Duodenum (tissue), 1 donor: ENCODE measurements around a stretch of chr11.

GRCh38 chr11:33334621-33335574 lies 41.0 kb upstream of the KIAA1549L start:
- PRO-cap = no peak

DNA sequence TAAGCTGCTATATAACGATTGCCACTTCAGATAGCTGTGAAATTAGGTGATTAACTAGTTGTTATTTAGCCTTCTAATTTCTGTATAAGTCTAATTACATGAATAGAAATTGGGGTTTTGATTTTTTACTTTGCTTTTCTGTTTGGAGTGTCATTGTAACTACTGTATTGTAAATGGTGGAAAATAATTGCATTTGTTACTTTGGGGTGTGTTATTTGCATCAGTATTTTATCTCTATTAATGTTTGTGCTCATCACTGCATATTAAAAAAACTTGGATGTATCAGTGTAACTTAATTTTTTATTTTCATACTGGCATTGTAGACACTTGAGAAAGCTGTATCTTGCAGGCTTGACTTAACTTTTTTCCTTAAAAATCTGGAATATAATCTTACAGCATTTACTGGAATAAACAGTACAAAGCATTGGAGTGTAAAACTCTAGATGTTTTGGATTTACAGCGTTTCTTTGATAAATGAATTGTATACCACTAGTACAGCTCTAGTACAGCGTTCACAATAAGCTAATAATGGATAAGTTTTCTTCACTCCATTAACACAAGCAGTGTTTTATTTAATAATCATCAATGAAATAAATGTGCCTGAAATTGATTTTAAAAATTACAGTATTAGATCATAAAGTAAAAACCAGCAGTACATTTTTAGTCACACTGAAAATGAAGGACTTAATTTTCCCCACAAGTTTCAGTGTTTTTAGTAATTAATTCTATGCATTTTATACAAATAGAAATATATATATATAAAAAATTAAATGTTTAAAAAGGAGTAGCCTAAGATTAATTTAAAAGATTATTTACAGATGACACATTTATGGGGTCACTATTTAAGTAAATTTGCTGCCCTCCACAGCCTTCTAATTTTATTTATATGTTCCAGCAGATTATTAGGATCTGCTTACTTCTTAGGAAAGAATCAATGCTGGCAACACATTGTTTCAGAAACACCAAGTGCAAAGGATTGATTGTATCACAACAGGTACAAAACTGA lies 20.5 kb upstream of the KIAA1549L start:
- PRO-cap = no peak

DNA sequence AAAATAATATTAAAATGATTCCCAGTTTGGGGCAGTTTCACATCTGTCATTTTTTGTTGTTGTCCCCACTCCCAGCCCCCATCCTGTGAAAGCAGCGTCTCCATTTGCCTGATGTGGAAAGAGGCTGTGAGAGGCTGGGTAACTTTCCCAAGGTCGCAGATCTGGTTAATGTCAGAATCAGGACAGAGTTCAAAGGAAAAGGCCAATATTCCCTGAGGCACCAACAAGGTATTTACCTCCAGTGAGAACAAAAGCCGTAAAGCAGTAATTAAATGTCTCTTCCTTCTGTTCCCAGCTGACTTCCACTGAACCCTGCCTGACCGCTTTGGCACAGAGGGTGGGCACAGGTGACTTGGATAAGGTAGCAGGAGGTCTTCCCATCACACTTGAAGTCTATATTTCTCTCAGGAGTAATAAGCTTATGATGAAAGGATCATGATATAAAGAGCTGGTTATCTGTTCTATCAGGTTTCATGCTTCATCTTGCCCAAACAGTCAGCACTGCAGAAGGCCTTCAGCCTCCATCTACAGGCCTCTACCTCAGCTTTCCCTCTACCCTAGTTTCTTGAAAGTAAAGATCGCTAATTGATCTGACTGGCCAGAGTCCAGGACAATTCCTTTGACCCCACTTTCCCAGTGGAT lies 9.5 kb downstream of the C11orf91 start:
- PRO-cap = no peak

DNA sequence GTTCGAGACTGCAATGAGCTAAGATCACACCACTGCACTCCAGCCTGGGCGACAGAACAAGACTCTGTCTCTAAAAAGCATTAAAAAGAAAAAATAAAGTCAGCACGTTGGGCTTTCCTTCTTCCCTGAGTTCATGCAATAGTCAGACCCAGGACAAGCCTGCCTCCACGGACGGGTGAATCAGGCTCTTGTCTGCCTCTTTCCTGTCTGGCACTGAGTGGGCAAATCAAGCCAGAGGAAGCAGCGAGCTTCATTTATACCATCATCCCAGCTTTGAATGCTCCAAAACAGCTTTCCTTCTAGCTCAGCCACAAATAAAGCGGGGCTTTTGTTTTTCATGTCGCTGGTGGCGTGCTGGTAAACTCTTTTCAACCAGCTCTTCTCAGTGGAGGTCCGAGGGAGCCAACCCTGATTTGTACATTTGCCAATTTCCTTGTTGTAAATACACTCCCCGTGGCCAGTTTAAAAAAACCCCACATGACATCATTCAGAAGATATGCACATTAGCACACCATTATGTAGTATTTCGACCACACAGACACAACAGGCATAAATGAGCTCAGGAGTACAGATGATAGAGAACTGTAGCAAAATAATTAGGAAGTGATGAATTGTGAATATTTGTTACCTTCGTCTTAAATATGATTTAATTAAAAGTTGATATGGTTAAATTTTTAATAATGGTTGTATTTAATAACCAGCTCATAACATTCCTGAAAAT lies 8.6 kb downstream of the C11orf91 start:
- PRO-cap = unidirectional peak, minus-strand start at position 370 of the sequence

GRCh38 chr11:33705160-33705674 lies 4.6 kb upstream of the C11orf91 start:
- PRO-cap = no peak

DNA sequence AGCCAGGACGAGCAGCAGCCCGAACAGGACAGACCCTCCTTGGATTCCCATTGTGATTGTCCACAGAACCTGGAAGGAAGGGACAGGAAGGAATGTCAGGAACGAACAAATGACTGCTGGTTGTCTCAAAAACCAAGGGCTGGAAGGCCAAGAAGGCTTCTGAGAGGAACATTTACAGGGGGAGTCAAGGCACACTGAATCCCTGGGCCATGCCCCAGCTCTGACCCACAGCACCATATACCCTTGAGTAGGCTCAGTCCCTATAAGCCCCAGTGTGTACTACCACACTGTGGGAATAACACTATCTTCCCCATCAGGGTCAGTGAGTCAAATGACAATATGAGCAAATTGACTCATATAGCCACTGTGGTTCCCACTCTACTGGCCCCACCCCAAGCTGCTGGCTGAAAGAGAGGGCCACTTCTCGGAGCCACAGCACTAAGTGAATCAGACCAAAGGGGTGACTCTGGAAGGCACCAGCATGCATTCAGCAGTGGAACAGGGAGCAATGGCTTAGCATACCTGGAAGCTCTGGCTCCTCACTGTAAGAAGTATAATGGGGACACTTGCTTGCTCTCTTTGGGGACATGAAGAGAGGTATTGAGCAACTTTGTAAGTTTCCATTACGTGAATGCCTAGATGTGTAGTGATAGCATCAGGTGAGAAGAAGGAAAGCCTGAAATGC lies 13.7 kb downstream of the CD59 start:
- PRO-cap = no peak

- PRO-cap = no peak
These were observed 17.4 kb downstream of the FBXO3 start for GRCh38 chr11:33756944-33757276.

GRCh38 chr11:33770159-33770686 lies 4.1 kb downstream of the FBXO3 start:
- PRO-cap = no peak

GRCh38 chr11:33899318-33899706 lies 7.4 kb upstream of the LMO2 start:
- PRO-cap = unidirectional peak, plus-strand start at chr11:33899645

DNA sequence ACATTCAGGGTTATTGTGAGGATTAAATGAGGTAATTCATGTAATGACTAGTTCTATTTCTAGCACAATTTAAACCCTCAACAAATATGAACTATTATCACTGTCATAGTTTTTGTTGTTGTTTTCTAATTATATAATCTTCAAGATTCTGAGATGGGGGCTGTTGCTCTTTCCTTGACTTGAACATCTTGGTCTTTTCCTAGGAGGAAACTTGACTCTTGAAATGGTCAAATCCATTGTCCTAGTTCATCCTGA lies 9.4 kb downstream of the EHF start:
- PRO-cap = no peak

DNA sequence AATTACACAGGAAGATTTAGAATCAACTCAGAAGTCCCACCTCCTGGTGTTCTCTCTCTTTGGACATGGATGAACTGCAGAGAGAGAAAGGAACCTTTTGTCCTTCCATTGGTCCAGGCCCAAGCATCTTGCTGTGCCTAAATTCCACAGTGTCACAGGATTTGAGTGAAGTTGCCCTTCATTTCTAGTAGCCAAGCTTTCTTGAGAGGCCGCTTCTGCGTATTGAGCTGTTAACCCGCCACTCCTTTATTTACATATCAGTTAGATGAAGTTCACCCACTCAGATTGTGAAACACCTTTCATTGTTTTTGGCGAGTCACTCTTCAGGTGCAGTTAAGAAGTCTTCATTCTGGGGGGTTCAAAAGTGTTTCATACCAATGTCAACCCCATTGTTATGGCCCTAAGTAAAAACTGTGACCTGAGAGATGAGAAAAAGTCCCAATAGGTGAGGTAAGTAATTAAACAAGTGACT lies 61.2 kb downstream of the APIP start:
- PRO-cap = no peak

- PRO-cap = no peak
These were observed 60.7 kb downstream of the APIP start for GRCh38 chr11:34855447-34855855.

DNA sequence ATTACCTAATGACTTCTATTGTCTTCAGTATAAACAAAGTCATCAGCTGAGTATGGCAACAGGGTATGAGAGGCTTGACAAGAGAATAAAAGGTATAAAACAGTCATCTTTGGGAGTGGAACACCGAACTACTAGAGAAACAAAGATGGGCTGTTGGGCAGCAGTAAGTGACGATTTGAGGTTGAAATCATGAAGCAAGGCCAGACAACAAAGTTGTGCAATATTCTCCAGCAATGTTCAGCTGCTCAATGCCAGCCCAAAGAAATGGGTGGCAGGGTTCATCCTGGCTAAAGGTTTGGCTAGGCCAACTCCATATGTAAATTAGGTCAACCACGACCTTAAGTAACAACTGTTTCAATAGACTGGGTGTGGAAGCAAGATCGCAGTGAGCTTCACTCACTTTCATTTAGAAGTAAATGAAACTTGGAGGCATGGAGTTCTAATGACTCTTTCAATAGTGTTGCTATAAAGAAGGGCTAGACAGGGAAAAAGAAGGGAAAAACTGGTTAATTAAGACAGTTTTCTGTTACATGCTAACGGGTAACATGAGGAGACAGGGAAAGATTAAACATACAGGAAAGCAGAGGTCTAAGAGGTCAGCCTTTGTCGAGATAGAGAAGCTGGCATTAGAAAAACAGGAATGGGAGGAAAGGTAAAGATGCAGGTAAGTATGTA lies 6.1 kb downstream of the APIP start:
- PRO-cap = no peak

DNA sequence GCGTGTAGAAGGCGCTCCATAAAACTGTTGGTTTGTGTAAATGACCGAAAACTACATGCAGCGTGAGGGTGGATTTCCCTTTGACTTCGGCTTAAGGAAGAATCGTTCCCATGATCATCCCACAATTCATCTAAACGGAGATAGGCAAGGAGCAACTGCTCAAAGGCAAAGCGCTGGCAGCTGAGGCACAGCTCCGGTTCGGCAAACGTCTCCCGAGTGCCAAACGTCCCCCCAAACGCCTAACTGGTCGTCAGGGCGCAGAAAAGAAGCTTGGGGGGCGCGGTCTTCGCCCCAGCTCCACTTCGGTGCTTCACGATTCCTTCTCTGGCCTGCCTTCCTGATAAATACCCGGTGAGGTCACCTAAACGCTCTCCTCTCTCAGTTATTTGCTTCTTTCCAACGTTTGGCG lies 587 bp downstream of the APIP start:
- PRO-cap = unidirectional peak, plus-strand start at position 133 of the sequence

DNA sequence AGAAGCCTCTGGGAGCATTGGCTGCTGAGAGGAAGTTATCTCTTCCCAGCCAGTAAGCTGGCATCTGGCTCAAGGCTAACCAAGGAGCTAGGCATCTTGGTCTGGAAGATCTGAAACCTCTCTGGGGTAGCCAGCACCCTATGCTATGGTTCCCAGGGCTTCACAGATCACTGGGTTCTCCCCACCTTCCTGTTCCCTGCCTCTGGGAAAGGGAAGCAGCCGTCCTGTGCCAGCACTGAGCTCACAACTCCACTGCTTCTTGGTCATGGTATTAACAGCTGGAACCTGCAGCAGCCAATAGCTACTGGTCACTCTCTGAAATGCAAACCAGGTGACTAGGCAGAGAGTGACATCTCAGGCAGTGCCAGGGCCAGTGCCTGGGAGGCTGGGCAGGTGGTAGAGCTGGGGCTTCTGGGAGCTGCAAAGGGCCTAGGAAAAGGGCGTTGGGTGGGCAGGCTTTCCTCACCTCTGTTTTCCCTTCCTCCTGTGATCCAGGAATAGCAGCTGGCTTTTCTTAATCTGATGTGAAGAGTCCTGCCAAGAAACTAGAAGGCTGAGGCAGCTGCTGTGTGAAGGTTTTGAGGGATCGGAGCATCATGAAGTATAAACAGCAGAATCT lies 22.3 kb upstream of the CD44 start:
- PRO-cap = no peak

DNA sequence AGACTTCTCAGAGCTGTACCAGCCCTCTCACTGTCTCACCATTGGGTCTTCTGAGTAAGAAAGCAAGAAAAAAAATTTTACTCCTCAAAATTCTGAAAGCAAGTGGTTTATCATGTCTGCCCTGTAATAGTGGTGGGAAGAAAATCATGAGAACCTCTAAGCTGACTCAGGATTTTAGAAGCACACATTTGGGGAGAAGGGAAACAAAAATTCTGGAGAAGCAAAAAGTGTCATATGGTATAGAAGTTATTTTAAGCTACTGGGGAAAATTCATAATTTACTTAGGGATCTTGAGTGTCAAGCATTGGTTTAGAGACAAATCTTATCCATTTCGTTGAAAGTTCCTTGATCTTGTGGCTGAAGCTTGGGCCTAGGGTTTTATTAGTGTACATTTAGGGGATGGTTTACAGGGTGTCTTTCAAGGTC lies 14.9 kb downstream of the CD44 start:
- PRO-cap = no peak

DNA sequence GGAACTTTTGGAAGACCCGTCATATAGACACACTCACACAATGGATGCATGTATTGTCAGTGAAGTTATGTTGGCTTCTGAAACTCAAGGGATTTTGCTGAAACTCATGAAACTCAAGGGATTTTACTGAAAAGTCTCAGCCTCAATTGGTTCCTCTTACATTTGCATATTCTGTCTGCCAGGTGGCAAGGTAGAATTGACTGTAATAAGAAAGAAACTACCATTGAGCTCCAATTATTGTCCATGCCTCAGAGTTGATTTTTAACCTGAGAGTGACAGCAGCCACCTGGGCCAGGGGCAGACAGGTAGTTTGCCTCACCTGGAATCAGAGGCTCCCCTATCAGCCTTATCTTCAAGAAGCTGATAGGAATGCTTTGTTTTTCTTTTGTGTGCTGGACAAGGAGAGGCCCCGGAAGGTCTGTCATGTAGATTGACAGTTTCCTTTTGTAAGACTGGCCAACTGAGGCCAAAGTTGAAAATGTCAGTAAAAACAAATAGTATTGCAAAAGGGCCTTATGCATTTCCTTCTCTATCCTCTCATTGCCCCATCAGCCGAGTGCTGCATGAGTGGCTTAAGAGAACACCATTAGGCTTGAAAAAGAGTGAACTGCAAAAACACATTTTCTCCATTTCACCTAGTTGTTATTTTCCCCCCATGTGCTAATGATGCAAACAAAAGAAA lies 34.1 kb downstream of the CD44 start:
- PRO-cap = no peak

DNA sequence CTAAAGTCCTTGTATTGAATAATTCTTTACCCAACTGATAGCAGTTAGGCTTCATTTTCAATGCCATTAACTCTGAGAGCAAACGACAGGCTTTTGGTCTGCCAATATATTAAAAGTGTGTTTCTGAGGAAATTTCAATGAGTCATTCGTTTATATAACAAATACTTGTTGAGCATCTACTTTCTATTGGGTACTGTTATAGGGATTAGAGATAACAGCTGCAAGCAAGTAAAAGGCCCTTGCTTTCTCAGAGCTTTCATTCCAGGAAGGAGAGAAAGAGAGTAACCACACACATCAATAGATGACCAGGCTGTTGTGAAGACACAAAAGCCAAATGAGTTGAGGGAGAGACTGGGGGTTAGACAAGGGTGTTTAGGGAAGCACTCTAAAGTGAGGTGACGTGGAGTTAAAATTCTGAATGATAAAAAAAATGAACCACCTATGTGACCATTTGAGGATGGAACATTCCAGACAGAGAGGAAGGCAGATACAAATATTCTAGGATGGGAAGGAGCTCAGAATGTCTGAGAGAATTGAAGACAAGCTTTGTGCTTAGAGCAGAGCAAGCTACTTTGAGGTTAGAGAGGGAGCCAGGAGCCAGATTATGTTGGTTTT lies 35.8 kb downstream of the CD44 start:
- PRO-cap = no peak

- PRO-cap = no peak
These were observed 90.1 kb downstream of the CD44 start for GRCh38 chr11:35228994-35229600.

DNA sequence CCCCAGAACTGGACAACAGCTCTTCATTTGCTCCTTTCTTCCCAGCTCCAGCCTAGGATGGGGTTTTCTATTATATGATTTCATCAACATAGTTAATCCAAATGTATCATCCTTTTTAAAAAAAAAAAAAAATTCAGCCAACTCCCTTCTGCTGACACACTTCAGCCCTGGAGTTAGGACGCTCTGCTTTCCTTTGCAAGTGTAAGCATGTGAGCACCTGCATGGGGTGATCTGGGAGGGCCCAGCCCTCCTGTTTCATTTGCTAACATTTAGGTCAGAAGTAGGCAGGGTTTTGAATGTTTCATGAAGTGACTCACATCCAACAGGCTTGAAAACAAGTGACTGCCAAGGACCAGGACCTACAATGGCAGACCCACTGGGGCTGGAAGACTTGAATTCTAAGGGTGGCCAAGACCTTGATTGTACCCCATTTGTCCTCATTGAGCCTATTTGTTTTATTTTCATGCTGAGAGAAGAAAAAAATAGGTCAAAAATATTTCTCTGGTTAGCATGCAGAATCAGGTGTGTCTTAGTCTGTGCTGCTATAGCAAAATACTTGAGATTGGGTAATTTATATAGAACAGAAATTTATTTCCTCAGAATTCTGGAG lies 137.5 kb downstream of the CD44 start:
- PRO-cap = no peak